Frontal cortex (tissue), 2 donors: Measurements from ENCODE around the genes DCD, TESPA1 and CD63.

GRCh38 chr12:53967220-53967499 lies 5.8 kb upstream of the HOXC11 start:
- RAMPAGE, long total RNA = no peak

DNA sequence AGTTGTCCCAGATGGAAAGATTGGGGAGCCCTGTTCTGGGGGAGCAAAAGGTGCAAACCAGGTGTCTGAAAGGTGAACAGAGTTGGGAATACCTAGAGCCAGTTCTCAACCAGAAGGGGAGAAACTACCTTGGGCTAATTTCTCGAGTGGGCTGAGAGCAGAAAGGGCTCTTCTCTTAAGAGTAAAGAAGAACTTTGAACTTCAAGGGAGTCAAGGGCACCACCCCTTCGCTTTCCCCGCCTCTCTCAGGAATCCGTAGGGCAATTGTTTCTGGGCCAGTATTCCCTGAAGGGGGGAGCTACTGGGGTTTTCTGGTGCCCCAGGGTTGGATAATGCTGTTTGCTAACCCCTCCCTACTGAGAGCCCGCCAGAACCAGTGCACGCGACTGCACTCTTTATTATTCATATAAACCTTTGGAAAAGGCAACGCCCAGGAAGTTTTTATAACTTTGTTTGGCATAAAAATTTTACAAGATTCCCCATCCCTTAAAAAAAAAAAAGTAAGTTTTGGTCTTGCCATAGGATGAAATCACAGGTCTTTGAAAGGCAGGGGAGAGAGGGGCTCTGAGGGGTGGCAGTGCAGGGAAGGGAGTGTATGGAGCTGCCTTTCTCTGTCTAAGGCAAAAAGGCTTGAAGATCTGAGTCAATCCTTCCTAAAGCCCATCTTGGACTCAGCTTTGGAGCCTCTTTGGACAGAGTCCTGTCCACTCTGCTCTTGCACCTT lies 6.0 kb upstream of the HOXC10 start:
- RAMPAGE, long total RNA = no peak

GRCh38 chr12:53979736-53980740 lies 4.9 kb upstream of the HOXC10 start:
- RAMPAGE, long total RNA = no peak

DNA sequence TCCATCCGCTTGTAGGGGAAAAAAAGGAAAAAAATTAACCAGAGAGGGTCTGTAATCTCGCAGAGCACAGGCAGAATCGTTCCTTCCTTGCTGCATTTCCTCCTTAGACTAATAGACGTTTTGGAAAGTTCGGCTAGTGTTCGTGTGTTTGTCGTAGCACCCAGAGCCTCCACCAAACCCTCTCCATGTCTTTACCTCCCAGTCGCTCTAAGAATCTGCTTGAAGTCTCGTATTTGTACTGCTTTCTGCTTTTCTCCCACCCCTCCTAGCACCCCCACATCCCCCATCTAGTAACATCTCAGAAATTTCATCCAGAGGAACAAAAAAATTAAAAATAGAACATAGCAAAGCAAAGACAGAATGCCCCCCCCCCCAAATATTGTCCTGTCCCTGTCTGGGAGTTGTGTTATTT lies 4.8 kb downstream of the HOXC10 start:
- RAMPAGE, long total RNA = no peak

- RAMPAGE, long total RNA = no peak
These were observed 7.3 kb upstream of the HOXC9 start for GRCh38 chr12:53992527-53993124.

DNA sequence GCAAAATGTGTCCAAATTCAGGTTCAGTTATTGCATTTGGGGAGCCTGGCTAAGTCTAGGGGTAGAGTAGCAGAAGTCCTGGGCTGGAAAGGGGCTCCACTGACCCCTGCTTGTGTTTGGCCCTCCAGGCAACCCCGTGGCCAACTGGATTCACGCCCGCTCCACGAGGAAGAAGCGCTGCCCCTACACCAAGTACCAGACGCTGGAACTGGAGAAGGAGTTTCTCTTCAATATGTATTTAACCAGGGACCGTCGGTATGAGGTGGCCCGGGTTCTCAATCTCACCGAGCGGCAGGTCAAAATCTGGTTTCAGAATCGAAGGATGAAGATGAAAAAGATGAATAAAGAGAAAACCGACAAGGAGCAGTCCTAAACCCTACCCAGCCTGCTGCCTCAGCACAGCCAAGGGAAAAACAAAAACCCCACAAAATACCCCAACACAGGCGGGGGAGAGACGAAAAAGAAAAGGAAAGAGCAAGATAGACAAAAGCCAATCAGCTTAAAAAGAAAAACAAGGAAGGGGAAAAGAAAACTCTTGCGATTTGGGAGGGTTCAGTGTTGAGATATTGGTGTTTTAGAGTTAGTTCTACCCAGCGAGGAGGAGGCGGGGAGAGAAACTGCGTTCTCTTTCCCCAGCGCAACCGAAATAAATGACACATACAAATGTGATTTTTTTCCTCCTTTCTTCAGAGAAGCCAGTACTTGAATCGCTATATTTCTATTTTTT lies 2.5 kb downstream of the HOXC9 start:
- RAMPAGE, long total RNA = no peak

- RAMPAGE, long total RNA = no peak
These were observed 9.1 kb downstream of the HOXC8 start for GRCh38 chr12:54017589-54018574.

GRCh38 chr12:54306859-54307558 lies 6.2 kb upstream of the NFE2 start:
- RAMPAGE, long total RNA = no peak

- RAMPAGE, long total RNA = no peak
These were observed 13.1 kb downstream of the GPR84 start for GRCh38 chr12:54351075-54351742.

- RAMPAGE, long total RNA = no peak
These were observed 10.1 kb upstream of the GPR84 start for GRCh38 chr12:54374165-54374987.

- RAMPAGE, long total RNA = no peak
These were observed 2.4 kb upstream of the ZNF385A start for GRCh38 chr12:54386849-54387464.

DNA sequence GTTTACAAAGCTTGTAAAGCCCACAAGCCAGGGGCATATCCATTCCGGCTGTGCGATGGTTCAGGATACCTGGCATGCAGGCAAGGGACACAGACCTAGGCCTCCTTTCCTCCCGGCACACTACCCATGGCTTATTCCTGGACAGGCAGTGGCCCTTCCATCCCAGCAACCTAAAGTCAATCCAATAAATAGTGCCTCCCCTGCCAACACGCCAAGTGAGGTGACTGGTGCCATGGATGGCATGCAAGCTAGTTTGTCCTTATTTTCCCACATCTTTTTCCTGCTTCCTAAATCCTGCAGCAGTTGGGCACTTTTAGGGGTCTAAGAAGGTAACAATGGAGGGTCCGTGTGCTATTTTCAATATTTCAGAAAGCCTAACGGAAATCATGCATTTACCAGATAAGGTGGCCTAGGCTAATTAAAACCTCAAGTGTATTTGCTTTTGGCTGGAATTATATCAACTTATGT lies 5.0 kb downstream of the ITGA5 start:
- RAMPAGE, long total RNA = no peak

- RAMPAGE, long total RNA = no peak
These were observed at the start of gene DCD for GRCh38 chr12:54648247-54648446. TSS of gene DCD (minus strand) at chr12:54648365.

- RAMPAGE, long total RNA = no peak
These were observed at the start of gene TESPA1 for GRCh38 chr12:54984495-54985729. TSS of gene TESPA1 (minus strand) at chr12:54984762.

DNA sequence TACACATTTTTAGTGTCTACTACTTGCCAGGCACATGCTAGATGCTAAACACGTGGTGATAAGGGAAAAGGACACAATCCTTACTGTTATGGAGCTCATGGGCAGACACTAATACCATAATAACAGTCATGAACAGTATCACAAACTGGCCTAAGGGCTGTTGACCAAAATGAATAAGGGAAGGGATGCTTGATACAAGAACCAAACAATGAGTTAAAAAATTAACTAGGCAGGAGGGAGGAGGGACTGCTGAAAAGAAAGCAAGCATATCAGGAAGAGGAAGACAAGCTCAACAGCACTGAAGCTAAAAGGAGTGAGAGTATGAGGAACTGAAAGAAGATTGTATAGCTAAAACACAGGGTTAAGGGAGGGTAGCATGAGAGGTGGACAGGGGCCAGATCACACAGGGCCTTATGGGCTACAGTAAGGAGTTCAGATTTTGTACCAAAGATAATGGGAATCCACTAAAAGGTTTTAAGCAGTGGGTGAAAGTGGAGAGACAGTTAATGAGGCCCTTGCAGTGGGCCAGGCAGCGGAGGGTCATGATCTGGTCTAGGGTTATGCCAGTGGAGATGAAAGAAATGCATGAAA lies 7.9 kb upstream of the METTL7B start:
- RAMPAGE, long total RNA = no peak

DNA sequence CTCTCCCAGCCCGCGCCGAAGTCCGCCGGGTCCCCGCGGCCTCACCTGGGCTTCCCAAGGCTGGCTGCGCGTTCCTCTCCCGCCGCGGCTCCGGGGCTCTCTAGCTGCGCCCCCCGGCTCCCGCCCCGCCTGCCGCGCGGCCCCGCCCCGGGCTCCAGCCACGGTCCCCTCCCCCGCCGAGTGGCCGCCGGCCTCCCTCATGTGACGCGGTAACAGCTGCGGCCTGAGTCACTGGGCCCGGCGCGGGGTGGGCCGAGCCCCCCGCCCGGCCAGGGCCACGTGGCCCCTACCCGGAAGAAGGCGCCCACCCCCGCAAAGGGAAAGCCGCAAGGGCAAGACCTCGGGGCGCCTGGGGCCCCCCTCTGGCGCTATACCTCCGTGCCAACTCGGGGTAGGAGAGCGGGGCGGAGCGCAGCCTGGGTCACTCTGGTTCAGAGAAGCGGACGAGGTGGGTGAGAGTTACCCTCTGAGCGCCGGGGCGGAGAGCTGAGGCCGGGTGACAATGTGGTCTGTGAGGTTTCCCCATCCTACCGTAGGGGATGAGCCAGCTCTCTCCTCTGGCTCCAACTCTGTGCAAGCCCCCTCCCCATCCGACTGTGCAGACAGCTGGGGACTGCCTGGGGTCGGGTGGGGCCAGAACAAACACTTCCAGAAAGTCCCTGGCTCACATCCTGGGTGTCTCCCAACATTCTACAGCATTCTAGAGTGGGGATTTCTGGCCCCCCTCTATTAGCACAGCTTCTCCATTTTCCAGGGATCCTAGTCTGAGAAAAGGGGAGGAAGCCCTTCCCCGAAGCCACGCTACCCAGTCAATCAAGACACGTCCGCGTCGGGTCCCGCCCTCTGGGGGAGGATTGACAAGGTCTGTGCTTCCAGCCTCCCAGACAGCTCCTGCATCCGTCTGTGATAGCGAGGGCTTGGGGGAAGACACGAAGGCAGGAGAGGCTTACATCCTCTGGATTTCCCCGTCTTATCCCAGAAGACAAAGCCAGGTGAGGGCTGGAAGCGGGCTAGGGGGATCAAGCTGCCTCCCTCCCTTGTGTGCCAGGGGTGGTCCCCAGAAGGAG lies at the start of gene CD63:
Gene CD63, minus strand, starts transcription at position 102 of the 1,067 bp plus-strand sequence.
- RAMPAGE, long total RNA = start-site peak on the minus strand centred at position 106 of the sequence, 62 bp wide, 4,261 and 29 reads in 2 replicates

GRCh38 chr12:55745892-55746519 lies 3.1 kb downstream of the GDF11 start:
- RAMPAGE, long total RNA = no peak

DNA sequence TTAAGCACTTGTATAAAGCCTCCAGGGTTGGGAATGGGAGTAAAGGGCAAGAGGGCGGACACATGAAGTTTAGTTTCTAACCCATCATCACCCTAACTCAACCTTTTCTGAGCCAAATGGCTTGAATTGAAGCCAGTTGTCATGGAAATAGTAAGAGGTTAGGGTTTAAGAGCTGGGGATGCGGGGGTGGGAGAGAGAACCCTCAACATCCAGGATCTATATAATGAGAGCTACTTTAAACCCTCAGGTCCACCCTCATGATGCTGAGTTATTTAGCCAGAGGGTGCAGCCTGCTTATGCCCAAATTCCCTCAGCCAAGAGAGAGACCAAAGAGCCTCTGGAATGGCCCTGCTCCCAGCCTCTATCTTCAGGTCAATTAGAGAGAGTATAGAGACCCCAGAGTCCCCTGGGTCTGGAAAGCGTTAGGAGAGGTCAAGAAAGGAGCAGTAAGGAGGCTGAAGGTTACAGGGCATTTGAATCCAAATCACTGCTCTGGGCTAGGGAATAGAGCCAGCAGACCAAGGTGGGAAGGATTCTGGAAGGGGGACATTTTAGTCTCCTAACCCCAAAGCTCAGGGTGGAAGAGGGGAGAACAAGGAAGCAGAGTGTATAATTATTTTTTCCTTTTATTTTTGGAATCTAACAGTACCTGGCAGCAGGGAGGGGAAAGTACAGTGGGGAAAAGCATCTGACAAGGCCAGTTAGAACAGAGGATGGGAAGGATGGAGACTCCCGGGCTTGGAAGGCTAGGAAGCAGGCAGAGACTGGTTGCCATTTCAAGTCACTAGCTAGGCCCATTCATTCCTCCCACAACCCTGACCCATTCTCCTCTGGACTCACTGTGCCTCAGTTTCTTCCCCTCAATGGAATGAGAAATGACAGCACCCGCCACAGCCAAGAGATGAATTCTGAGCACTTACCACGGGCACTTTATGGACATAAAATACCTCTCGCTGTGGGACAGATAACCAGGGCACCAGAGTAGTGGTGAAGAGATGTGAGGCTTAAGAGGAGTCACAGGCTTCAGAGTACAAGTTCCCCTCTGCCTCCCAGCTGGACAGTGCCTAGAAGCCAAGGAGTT lies 8.0 kb downstream of the GDF11 start:
- RAMPAGE, long total RNA = no peak

GRCh38 chr12:55816660-55817524 lies 632 bp downstream of the SARNP start:
- RAMPAGE, long total RNA = no peak

DNA sequence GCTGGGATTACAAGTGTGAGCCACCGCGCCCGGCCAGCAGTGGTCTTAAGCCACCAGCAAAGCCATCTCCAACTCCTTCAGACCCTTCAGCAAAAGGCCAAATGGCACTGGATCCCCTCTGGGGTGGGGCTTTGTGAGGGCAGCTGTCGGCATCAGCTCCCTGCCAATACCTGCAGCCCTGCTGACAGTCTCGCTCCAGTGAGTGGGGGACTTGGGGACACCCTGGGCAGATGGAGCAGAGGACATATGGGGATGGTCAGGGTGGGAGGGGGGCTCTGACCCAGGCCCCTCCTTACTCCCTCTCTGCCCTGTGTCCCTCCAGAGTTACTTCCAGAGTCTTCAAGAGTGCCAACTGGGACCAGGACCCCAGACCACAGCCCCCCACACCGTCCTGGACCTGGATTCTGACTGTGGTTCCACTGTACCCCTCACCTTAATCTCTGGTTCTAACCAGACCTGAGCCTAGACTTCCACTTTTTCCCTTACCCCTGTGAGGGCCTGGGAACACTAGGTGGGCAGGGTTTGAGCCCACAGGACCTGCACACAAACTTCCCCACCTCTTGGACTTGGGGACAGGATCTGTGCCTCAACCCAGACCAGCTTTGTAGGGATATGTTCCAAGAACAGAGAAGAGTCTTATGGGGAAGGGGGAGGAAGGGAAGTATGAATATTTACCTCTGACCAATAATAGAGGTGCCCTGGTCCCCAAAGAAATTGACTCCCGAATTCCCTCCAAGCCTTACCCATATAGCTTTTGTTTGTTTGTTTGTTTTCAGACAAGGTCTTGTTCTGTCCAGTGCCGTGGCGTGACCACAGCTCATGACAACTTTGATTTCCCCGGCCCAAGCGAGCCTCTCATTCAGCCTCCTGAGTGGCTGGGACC lies 5.4 kb upstream of the DNAJC14 start:
- RAMPAGE, long total RNA = no peak